ENCODE data around the genes MISP and PLPPR3.

DNA sequence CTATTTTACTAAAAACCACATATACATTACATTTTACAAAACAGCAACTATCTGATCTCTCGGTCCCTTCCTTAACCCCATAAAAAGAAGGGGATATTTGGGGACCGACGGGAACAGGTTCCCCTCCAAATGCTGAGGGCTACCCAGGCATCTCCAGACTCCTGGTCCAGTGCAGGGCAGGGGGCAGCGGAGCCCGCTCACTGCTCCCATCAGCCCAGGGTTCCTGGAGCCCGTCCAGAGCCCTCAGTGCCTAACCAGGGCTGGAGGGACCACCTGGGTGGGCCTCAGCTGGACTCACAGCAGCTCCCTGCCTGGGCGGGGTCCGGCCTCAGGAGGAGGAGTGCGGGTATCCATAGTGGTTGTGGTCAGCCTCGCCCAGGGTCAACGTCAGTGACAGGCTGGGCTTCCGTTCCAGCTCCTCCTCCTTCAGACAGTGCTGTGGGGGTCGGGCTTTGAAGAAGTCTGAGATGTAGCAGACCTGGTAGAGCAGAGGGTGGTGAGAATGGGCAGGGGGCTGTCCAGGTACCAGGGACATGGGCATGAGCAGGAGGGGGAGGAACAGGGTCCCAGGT, 10.1 kb downstream of the PLPP2 start:
- PRO-cap: no peak

DNA sequence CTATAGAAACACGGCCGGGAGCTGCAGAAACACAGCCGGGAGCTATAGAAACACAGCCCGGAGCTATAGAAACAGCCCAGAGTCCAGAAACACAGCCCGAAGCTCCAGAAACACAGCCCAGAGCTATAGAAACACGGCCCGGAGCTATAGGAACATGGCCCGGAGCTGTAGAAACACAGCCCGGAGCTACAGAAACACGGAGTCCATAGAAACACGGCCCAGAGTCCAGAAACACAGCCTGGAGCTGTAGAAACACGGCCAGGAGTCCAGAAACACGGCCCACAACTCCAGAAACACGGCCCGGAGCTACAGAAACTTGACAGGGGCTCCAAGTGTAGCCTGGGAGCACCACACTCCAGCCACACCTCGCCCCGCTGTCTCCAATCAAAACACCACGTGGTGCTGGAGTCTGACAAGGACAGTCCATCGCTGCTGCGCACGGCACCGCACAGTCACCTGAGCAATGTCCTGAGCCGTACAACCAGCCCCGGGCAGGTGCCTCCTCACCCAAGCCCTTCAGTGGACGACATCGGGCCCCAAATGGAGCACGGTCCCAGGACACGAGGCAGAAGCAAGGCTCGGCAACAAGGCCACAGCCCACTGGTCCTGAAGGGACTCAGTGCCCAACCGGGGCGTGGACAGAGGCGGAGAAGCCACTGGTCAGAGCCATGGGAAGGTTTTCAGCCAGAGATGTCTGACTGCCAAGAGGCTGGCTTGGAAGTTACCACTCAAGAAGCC, 19.5 kb upstream of the PLPP2 start:
- PRO-cap: no peak

GRCh38 chr19:461508-462310, 876 bp upstream of the SHC2 start:
- PRO-cap: bidirectional peak, plus-strand start at chr19:462070, minus-strand start at chr19:461888

- PRO-cap: bidirectional peak, plus-strand start at chr19:489180, minus-strand start at chr19:488986
Observed at GRCh38 chr19:488922-490031, 7.0 kb upstream of the MADCAM1 start.

- PRO-cap: no peak
Observed at GRCh38 chr19:535572-536046, 4.0 kb downstream of the CDC34 start.

- PRO-cap: no peak
Observed at GRCh38 chr19:604805-605589, 15.3 kb downstream of the HCN2 start.

DNA sequence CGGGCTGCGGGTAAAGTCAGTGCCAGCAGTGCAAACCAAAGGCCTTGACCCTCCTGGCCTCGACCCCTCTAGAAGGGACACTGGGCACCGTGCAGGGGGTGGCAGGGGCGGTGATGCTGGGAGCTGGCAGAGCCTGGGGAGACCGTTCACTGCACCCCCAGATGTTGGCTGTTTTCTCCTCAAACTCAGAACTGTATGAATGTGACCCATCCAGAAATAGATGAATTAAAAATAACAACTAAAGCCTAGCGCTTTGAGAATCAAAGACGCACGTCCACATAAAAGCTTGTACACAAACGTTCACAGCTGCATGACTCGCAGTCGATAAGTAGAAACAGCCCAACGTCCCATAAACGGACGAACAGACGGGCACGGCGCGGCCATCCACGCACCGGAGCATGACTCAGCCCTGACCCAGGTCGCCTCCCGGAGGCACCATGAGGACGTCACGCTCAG, 9.6 kb downstream of the POLRMT start:
- PRO-cap: no peak

GRCh38 chr19:750813-751493, at the start of gene MISP:
MISP (plus strand) TSS chr19:751112.
- PRO-cap: bidirectional peak, plus-strand start at chr19:751147, minus-strand start at chr19:750881

DNA sequence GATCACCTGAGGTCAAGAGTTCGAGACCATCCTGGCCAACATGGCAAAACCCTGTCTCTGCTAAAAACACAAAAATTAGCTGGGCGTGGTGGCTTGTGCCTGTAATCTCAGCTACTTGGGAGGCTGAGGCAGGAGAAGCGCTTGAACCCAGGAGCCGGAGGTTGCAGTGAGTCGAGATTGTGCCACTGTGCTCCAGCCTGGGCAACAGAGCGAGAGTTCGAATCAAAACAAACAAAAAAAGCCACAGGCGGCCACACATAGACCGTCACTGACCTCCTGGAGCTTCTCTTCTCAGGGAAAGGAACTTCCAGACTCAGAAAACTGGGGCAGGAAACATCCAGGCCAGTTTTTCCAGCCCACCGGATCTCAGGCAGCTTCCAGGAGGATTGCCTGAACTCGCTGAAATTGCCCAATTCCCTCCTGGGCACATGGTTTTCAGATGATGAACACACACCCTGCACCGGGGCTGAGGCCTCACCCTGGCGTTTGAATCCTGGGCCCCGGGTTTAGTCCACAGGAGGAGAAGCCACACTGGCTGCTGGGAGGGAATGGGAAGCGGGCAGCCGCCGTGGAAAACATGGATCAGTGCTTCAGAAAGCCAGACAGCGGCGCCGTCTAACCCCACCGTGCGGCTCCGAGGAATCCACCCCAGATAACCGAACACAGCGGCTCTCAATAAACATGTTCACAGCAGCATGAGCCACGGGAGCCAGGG, 18.4 kb upstream of the PTBP1 start:
- PRO-cap: no peak

GRCh38 chr19:804776-805300, 7.6 kb downstream of the PTBP1 start:
- PRO-cap: no peak

- PRO-cap: no peak
Observed at GRCh38 chr19:811816-812499, 9.8 kb downstream of the PLPPR3 start.

DNA sequence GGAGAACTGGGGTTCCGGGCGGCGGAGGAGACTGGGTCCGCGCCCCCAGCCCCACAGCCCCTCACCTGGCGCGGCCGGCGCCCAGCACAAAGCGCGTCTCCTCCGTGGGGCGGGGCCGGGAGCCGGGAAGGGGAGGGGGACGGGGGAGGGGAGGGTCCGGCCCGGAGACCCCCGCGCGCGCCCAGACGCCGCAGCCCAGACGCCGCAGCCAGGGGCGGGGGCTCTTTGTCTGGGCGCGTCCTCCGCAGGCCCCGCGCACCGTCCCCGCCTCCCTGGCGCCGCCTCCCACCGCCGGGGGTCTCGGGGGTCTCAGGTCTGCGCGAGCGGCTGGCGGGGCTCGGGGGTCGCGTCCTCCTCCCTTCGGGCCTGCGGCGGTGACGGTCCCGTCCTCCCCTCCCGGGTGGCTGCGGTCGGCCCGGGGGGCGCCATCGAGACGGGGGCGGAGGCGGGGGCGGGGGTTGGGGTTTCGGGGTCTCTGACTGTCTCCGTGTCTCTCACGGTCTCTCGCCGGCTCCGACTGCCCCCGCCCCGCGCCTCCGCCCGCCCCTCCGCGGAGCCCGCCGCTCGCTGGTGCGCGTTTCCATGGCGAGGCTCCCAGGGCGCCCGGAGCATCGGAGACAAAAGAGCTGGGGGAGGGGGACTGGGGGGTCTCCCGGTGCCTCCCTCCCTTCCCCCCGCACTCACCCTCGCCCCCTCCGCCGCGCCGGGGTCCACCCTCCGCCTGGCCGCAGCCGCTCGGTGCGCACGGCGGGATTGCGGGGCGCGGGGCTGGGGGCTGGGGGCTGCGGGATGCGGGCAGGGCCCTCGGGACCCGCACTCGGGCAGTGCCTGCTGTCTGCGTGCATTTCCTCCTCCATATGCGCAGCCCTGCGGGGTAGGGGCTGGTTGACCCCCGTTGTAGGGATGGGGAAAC, at the start of gene PLPPR3:
Gene PLPPR3 (minus strand): TSS at position 106 of the 913 bp plus-strand sequence.
- PRO-cap: no peak

DNA sequence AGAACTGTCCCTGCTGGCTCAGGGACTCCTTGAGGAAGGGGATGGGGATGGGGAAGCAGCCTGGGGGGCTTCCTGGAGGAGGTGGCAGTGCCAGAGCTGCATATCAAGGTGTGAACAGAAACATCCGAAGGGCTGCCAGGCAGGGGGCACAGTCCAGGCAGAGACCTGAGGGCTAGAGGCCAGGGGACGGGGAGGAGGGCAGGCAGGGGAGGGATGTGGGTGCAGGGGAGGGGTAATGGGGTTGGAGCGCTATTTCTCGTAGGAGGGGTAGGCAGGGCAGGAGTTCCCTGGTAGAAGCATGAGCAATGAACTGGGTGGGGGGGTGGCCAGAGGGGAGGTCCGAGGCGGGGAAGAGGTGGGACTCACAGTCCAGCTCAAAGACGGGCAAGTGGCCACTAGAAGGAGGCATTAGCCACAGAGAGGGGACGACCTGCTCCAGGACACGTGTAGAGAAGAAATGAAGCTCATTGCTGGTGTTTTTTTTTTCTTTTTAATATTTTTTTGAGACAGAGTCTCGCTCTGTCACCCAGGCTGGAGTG, 3.5 kb upstream of the ELANE start:
- PRO-cap: no peak

GRCh38 chr19:912162-912553, 861 bp downstream of the R3HDM4 start:
- PRO-cap: no peak

DNA sequence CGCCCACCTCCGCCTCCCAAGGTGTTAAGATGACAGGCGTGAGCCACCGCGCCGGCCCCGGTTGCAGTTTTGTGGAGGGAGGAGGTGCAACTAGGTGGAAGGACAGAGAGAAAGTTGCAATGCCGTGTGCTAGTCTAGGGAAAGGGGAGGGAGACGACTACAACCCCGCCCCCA, 1.3 kb upstream of the ARID3A start:
- PRO-cap: no peak

DNA sequence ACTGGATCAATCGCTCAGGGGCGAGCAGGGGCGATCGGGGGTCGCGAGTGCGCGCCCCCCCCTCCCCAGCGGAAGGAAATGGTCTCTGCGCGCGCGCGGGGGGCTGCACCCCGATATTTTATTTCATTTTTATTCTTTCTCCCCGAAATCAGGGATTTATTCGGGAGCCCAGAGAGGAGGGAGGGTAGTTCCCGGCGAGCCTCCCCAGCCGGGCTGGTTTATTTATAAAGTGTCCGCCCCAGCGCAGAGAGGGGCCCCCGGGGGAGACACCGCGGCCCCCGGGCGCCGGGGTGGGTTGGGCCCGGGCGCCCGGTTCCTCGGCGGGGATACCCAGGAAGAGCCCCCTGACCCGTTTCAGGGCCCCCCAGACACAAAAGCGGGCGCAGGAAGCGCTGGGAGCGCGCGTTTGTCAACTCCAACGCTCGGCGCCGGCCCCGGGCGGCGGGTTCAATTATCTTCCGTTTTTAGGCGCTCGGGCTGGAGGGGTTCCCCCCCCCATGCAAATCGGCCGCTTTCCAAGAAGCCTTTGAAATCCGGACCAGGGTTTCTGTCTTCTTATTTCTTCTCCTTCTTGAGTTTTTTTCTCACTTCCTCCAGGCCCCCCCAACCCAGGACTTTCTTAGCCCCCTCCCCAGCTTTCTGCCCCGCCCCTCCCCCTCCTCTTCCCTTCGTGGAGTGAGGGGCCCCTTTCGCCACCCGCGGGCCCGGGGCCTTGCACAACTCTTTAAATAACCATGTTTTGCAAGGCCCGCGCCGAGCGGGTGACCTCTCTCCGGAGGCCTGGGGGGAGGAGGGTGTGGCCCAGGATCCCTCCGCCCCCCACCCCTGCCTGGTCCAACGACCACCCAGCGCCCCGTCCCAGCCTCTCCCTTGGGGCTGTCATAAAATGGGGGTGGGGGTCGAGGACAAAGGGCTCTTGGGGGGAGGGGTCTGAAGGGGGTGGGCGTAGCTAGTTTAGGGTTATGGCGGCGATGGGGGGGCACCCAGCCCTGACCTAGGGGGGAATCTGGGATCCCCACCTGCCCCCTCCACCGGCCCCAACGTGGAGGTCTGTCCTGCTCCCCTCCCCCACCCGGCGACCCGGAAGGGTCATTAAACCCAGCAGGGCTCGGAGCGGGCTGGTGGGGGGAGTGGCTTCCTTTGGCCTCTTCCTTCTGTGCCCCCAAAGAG, 946 bp downstream of the ARID3A start:
- PRO-cap: no peak

- PRO-cap: no peak
Observed at GRCh38 chr19:928646-929253, 2.9 kb downstream of the ARID3A start.

DNA sequence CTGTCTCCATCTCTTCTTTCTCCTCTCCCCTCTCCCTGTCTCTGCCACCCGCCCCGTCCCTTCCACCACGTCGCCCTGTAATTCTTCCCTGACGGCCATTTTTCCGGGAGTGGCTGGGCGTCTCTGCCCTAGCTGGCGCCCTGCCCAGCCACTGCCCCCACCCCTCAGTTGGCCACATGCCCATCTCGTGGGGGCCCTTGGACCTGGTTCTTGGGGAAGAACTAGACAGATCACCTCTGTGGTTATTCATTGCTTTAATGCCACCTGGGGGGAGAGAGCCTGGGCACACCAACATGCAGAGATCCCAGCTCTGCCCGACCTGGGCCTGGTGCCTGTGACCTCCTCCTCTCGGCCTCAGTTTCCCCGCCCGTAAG, 19.0 kb downstream of the ARID3A start:
- PRO-cap: unidirectional peak, minus-strand start at position 77 of the sequence

GRCh38 chr19:954712-955450, 29.0 kb downstream of the ARID3A start:
- PRO-cap: no peak

DNA sequence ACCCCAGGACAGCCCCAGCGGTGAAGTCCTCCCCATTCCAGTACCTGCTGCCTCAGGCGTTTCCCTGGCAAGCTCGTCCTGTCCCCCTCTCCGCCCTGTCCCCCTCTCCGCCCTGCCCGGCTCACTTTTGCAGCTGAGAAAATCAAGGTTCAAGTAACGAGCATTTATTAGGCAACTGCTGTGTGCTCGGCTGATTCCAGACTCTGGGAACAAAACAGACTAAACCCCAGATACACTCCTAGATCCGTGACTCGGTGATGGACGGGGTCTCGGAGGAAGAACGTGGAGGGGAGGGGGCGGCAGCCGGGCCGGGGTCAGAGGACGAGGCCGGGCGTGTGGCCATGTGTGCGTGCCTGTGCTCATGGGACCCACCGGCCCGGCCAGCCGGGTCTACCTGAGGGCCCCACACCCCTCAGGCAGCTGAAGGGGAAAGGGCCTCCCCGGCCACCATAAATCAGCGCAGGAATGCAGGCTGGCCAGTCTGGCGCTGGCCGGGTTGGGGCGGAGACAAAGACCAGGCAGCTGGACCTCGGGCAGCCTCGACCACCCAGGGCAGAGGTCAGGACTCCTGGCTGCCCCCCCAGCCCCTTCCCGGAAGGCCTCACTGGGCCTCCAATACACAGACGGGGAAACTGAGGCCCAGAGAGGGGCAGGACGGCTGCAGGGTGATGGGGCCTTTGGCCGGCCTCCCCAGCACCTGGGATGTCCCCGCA, 27.8 kb upstream of the WDR18 start:
- PRO-cap: no peak

Data from duodenum (tissue), 1 donor.